NALM6 (cell line): ENCODE measurements around a stretch of chr16.

DNA sequence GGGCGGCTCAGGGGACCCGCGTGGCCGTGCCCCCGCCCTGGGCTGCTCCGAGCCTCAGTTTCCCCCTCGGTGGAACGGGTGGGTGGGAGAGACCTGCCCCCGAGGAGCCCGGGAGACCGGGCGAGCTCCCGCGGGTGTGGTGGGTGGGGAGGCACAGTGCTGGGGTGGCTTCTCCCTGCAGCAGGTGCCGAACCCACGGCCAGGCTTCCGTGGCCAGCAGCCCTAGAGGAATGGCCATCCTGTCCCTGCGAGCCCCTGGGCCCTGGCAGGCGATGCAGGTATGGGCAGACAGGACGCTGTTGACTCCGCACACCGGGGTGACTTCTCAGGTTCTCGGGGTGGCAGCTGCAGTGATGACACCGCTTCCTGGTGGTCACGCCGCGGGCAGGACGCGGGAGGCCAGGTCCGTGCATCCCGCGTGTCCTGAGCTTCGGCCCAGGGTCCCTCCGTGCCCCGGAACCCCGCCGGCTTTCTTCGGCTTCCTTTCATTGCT, 727 bp downstream of the DEF8 start:
- PRO-cap, result no peak

DNA sequence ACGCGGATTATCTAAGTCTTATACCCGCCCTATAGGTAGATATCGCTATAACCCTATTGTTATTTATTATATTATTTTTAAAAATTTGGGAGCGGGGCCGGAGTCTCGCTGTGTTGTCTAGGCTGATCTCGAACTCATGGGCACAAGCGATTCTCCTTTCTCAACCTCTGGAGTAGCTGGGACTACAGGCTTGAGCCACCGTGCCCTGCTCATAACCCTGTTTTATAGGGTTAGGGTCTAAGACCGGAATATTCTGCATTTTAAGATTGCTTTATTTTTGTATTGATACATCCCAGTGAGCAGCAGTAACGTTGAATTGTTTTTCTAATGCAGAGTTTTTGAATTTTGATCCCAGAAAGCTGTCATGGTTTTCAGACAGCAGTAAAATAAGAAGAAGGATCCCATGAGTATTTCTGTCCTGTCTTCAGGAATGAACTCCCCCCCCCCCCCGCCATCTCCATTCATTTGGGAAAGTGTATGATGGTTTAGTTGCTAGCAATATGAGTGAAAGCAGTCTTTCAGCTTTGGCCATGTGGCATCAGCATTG, 24.8 kb downstream of the DEF8 start:
- PRO-cap, result no peak

GRCh38 chr16:90101987-90102706, 25.0 kb upstream of the PRDM7 start:
- PRO-cap, result no peak